Bile duct (tissue), 1 donor: ENCODE measurements around the genes ATF2, ATP5MC3, EVX2 and HOXD4.

- PRO-cap: no peak
Observed at GRCh38 chr2:173214012-173214604, 138.5 kb downstream of the MAP3K20 start.

DNA sequence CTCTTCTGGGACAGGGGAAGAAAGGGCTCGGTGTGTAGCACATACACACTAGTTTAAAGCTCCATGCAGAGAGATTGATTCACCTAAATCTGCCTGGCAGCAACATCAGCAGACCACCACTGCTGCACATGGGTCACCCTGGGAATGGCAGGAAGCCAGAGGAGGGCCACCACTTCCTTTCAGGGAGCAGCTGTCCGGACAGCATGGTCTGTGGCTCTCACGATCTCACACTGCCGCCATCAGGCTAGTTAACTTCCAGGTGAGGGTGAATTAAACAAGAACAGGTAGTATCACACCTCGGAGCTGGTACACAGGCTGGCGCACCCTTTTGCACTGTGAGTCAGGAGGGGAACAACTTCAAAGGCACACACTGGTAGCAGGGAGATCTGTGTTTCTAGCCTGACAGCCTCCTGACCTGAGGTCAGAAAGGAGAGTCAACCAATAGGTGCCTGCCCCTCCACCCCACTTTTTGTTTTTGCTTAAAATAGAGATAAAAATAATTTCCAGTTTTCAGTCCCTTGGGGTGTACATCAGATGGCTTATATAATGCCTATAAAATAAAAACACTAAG is 108.5 kb downstream of the CDCA7 start:
- PRO-cap: no peak

DNA sequence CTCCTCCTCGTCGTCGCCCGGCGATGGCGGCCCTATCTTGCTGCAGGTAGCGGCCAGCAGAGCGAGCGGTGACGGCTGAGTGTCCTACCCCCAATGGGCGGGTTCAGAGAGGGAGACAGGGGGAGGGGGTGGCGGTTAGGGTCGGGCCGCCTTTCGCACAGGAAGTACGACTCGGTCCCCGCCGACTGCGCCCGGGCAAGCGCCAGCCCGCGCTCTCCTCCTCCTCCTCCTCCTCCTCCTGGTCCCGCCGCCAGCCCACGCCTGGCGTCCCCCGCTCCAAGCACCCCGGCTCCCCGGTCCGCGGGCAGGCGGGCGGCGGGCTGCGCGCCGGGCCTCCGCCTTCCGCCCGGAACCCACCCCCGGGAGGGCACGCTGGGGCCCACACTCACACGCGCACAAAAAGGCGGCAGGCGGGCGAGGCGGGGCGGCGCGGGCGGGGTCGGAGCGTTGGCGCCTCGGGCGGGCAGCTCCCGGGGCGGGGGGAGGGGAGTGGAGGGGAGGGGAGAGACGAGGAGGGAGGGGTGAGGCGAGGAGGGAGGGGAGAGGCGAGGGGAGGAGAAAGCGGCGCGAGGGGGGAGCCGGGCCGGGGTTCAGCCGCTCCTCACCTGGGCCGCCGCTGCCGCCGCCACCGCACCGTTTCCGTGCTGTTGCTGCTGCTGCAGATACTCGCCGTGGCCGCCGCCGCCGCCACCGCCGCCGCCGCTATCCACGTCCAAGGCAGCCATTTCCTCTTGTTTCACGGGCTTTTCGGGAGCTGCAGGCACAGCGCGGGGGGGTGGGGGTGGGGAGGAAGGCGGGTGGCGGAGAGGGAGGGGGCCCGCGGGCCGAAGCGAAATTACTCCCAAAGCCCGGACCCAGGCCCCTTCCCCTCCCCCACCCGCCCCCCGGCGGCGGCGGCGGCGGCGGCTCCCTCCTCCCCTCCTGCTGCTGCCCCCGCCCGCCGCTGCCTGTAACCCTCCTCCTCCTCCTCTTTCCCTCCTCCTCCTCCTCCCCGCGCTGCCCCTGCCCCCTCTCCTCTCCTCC is 1.1 kb downstream of the SP3 start:
- PRO-cap: bidirectional peak, plus-strand start at position 554 of the sequence, minus-strand start at position 371 of the sequence; bidirectional peak, plus-strand start outside the sequence, minus-strand start at position 929 of the sequence

- PRO-cap: no peak
Observed at GRCh38 chr2:174071968-174072631, 106.9 kb upstream of the SP3 start.

DNA sequence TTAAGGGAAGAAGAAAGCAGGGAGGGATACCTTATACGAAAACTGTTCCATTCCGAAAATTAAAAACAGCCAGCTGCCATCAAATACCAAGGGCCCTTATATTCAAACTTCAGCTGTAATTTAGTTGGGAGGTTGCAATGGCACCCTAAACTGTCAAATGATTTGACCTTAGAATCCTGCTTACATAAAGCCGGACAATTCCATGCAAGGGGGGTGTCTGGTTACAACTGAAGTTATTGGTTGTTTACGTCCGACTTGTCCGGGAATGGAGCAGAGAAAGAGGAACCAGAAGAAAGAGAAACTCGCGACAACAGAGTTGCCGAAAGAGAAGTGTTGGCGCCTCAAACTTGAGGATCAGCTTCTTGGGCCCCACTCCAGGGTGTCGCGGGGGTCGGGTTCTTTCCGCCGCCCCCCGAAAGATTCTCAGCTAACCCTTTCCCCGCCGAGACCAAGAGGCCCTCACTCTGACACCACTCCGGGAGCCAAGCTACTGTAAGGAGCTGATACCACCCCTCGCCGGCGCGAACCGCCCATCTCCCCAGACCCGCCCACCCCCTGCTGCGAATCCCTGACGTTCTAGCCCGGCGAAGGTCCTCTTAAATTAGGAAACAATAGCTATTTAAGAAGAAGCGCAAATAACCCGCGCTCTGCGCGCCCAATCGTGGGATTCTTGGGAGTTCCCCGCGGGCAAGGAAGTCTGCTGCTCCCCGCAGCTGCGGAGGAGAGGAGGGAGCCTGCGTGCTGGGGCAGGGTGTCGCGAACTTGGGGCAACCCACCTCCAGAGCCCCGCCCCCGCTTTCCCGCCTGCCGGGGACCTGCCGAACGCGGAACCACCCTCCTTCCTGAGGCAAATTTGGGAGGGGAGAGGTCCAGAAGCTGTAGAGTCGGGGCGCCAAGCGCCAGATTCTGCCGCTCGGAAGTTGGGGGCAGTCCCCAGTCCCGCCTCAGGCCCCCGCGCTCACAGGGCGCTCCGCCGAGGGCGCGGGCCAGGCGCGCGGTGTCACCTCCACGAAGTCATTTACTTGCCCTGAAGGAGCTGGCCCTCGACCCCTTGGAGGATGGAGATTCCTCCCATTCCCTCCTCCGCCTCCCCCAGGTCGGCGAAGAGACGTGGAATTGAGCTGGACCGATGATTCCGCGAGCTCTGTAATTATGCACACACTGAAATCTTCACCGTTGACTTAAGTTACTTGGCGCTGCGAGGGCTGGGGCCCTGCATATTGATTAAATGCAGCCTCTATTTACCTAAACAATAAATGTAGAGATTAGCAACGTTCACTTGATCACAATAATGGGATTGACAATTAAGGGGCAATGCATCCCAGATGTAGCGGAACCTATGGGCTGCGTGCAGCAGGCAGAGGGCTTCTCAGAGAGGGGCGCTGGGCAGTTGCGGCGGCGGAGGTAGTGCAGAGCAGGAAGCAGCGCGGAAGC is 8.5 kb upstream of the SP9 start:
- PRO-cap: no peak

DNA sequence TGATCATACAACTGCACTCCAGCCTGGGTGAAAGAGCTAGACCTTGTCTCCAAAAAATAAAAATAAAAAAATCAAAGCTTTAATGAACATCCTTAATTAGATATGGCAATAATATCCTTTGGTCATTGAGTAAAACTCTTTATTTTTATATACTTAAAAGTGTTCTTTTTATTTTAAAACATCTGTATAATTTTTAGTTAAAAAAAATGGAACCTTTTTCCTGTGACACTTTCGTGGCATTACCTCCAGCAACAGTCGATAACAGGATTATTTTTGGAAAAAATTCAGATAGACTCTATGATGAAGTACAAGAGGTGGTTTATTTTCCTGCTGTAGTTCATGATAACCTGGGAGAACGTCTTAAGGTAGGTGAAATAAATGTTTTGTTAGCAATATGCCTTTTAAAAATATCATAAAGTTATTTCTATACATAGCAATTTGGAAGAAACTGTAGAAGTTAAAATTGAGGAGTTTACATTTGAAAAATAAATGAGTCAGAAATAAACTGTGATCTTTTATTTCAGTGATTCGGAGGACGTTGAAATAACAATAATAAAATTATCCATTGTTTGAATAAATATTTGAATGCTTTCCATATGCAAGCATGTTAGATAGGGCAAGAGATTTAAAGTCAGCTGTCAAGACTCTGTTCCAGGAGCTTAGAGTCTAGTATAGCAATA is 2.7 kb downstream of the SCRN3 start:
- PRO-cap: no peak

DNA sequence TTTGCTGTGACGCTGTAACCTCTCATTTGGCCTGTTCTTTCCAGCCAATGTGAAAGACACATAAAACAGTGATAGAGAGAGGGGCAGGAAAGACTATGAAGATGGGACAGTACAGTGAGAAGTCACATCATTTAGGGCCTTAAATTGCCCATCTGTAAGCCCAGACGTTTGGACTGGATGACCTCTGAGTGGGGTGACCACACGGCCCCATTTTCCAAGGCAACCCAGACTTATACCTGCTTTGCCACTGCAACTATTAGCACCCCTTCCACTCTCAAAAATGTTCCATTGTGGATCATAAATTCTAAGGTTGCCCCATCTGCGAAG is 39.2 kb downstream of the WIPF1 start:
- PRO-cap: no peak

GRCh38 chr2:174608868-174609471 is 11.4 kb upstream of the WIPF1 start:
- PRO-cap: no peak

DNA sequence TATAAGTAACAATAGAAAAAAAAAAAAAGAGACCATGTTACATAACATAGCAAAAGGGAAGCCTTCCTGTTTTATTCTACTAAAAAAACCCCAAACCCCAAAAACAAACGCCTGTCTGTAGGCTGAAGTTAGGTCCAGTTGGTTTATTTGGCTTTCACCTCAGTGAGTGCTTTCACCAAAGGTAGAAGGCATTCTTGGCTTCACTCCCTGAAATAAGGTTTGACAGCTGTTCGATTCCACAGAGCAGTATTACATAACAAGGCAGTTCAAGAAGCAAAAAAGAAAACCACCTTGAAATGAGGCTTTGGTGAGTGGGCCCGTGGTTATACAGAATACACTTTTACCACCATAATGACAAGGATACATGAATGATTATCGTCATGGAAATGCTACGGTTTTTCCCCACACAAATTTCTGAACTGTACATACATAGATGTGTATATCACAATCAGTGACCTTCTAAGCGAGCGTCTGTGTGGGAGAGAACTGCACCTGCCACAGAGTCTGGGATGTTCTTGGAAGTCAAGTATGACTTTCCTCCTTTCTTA is 80.0 kb upstream of the CHRNA1 start:
- PRO-cap: no peak

DNA sequence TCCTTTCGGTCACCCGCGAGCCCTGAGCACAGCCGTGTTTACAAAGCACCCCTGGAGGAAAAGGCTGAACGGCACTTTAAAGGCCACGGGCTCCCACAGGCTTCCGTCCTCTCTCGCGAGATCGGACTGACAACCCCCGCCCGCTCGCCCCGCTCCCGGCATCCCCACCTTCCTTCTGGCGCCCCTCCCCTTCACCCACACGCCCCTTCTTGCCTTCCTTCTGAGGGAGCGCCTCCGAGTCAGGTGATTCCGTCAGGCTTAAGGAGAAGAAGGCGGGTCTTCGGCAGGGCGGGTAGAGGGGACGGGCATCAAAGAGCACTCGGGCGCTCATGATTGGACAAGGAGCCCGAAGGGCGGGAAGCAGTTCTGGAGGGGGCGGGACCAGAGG is at the start of gene ATF2:
TSS of gene ATF2 (minus strand) at position 131 of the 388 bp plus-strand sequence.
- PRO-cap: bidirectional peak, plus-strand start outside the sequence, minus-strand start at position 103 of the sequence

DNA sequence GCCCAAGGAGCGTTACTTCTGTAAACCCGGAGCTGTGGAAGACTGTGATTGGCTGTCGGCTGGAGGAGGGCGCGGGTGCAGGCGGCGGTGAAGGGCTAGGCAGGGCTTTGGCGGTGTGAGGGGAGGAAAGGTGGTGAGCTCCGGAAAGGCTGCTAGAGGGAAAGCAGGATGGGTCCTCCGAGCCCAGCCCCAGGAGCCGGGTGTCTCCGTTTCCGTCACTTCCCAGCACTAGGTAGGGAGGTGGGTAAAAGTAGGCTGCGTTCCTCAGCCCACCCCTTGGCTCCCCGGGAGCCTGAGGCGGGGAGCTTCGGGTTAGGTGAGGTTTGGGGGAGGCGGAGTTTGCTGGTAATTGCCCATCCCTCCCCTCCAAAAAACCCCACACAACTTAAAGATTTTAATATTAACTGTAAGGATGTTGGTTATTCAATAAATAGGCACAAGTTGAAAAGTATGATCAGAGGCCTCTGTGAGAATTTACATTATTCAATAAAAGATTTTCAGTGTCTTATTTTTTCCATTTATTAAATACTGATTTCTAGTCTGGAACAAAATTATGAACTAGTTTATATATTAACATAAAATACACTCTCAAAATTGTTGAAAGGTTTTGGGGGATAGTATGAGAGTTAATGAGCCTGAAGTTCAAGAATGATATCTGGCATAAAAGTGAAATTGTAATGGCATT is 600 bp upstream of the ATF2 start:
- PRO-cap: bidirectional peak, plus-strand start at position 45 of the sequence, minus-strand start outside the sequence

- PRO-cap: bidirectional peak, plus-strand start at chr2:175181762, minus-strand start at chr2:175181710
Observed at GRCh38 chr2:175181126-175182017, at the start of gene ATP5MC3. TSS of gene ATP5MC3 (minus strand) at chr2:175181710.

- PRO-cap: no peak
Observed at GRCh38 chr2:175970045-175970852, 31.8 kb downstream of the LNPK start.

DNA sequence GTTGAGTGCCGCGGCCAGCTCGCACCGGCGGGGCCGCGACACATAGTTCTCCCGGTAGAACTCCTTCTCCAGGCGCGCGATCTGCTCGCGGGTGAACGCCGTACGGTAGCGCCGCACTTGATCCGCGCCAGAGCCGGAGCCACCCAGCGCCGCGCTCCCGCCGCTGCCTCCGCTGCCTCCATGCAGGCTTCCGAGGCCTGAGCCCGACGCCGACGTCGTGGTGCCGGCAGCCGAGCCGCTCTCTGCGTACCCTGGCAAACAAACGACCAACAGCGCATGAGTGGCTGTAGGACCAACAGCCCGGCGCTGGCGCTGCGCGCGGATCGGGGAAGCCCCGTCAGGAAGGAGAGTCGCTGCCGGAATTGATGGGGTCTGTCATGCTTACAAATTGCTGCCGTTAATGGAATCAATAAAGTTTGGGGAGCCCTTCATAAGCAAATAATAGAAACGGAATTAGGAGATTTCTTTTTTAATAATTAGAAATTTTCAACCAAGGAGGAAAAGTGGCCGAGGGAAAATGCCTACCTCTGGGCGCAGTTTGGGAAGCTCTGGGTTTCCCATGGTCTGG is 1.5 kb downstream of the EVX2 start:
- PRO-cap: no peak

DNA sequence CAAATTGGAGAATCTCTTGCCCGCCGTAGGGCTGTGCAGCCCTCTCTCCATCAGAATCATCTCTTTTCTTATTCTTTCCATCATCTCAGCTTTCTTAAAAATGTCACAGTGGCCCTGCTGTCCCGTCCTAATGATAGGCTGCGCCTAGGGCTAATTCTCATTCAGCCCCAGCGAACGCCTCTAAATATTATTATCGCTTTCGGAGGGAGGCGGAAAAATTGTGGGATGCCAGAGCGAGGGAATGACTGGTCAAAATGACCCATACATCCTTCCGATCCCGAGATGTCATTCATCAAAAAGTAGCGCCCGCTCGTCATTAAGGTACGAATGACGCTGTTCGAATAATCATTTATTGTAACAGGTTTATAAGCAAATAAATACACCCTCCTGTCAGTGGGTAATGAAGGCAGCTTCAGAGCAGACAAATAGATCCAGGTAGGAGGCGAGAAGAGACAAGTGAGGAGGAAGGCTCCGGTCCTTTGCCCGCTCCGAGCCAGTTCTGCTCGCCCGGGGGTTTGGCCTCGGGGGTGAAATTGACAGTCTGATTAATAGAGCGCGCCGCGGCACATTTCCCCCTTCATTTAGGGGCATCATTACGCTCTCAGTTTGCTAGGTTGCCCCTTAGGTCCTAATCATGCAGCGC is at the start of gene EVX2:
TSS of gene EVX2 (minus strand) at position 270 of the 643 bp plus-strand sequence.
- PRO-cap: no peak

- PRO-cap: no peak
Observed at GRCh38 chr2:176096975-176098086, 2.3 kb upstream of the HOXD12 start.

GRCh38 chr2:176127989-176128678 is 1.4 kb upstream of the HOXD8 start:
- PRO-cap: no peak

- PRO-cap: bidirectional peak, plus-strand start at chr2:176130198, minus-strand start at chr2:176130003
Observed at GRCh38 chr2:176129828-176130865, 642 bp downstream of the HOXD8 start.

- PRO-cap: no peak
Observed at GRCh38 chr2:176137332-176137787, 7.9 kb downstream of the HOXD8 start.

- PRO-cap: no peak
Observed at GRCh38 chr2:176151078-176151765, at the start of gene HOXD4. TSS of gene HOXD4 (plus strand) at chr2:176151550.